SK-MEL-5 (cell line): Measurements from ENCODE around the genes CA10 and TRIM25.

RAMPAGE:
- cytosol, long total RNA, result no peak
- long total RNA, result no peak
- nucleus, long total RNA, result no peak
Measured at GRCh38 chr17:50845493-50846118, 10.2 kb downstream of the WFIKKN2 start.

RAMPAGE:
- cytosol, long total RNA, result no peak
- long total RNA, result no peak
- nucleus, long total RNA, result no peak
Measured at GRCh38 chr17:50866479-50867349, 560 bp upstream of the TOB1 start.

GRCh38 chr17:50919385-50920278, 53.5 kb upstream of the TOB1 start:
RAMPAGE:
- cytosol, long total RNA, result no peak
- long total RNA, result no peak
- nucleus, long total RNA, result no peak

GRCh38 chr17:50946408-50947220, 80.5 kb upstream of the TOB1 start:
RAMPAGE:
- cytosol, long total RNA, result no peak
- long total RNA, result no peak
- nucleus, long total RNA, result no peak

DNA sequence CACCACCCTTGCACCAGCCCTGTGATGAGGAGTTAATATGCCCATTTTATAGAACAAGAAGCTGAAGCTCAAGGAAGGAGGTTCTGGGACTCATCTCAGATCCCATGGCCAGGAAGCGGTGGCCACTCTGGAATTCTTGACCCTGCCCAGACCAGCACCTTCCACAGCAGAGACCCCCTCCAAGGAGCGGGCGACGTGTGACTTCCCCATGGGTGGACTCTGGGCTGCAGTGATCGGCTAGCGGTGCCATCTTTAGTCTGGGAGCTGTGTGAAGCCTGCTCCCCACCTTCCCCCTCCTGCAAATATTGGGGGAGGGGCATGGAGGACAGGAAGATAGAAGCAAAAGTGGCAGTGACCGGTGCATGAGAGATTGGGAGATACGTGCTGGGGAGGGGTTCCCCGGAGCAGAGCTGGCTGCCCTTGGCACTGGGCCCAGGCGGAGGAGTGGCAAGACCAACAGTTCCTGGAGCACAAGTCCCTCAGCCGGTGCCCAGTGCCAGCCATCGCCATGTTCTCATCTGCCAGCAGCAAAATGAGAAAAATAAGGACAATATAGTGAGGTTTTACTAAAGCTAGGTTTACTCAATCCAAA, 81.9 kb upstream of the TOB1 start:
RAMPAGE:
- cytosol, long total RNA, result no peak
- long total RNA, result no peak
- nucleus, long total RNA, result no peak

DNA sequence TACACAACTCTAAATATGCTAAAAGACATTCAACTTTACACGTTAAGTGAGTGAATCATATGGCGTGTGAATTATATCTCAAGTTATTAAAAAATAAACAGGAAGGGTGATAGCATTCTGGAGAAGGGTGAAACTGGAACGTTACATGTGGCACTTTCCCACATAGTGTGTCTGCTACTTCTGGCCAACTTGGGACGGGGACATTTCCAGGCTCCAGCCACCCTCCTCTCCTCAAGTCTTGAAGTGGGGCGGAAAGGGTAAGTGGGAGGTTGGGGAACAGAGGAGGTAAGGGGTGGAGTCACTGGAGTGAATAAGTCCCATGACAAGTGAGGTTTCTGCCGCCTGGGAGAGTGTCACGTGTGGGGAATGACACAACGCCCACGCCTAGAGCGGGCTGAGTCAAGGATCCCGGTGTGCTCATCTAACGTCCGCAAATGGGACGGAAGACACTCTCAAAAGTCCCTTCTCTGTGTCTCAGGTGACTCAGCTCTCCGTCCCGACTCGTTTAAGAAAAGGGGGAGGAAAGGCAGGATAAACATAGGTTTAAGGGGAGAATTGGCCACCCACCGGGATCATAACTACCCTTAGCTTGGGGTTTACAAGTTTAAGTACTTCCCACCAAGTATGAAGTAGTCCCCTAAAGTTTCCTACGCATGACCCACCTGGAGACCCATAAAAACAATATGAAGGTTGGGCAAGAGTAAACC, 1.1 kb upstream of the SPAG9 start:
RAMPAGE:
- cytosol, long total RNA, result no peak
- long total RNA, result no peak
- nucleus, long total RNA, result start-site peak on the minus strand centred at position 242 of the sequence, 18 bp wide, 60 and 16 reads in 2 replicates

GRCh38 chr17:51153729-51154600, 606 bp downstream of the NME1 start:
RAMPAGE:
- cytosol, long total RNA, result no peak
- long total RNA, result no peak
- nucleus, long total RNA, result no peak

DNA sequence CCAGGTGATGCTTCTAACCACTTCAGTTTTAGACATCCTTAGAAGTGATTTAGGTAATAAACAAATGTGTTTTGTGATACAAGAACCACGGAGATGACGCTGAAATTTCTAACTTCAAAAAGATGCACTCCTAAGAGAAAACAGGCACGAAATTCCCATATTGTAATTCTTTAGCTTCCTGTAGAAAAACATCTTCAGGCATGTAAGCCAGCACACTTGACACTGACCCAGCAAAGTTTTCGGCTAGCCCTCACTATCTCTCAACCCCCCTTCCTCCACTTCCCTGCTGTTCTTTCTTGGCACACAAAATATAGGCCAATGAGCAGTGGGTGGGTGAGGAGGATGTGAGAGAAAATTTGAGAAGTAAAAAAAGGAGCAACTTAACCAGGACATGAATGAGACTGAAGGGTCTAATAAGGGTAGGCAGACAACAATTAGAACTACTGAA, 1.2 kb downstream of the MBTD1 start:
RAMPAGE:
- cytosol, long total RNA, result no peak
- long total RNA, result no peak
- nucleus, long total RNA, result no peak

DNA sequence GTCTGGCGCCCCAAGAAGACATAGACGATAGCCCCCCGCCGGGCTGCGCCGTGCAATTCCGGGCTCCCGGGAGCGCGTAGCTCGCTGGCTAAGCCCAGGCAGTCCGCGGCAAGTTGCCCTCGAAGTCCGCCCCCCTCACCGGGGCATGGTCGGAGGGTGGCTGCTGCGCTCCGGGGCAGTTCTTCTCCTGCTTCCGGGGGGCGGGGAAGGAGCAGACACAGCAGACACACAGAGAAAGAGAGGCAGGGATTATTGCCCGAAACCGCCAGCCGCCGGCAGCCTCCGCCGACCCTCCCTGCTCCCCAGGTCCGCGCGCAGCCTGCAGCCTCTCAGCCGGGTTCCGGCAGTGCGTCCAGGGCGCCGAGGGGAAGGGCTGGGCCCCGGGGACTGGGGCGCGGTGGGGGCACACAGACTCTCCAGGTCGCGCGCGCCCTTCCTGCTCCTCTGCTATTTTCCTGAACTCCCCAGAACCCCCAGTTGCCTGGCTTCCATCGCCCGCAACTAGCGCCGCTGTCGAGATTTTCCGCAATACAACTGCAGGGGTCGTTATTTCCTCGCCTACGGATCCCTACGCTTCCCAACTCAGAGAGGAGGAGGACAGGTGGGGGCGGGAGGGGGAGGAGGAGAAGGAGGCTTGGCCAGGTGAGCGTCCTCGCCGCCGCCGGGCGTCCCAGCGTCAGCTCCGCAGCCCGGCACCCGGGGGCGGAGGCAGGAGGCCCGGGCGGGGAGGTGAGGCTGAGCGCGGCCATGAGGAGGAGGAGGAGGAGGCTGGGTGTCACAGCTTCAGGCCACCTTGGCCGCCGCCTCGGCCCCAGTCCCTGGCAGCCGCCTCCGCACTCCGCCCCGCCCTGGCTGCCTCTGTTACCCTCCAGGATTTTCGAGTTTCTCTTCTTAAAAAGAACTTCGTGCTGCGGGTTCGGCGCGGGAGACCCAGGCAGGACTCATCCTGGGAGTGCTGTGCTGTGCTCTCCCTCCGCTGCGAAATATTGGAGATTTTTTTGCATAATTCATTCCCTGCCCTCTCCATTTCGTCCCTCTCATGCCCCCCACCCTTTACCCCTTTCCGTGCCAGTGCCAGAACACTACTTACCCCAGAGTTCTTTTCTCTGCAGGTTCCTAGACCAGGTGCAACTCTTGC, at the start of gene CA10:
TSS of gene CA10 (minus strand) at position 532 of the 1,138 bp plus-strand sequence.
RAMPAGE:
- cytosol, long total RNA, result no peak
- long total RNA, result no peak
- nucleus, long total RNA, result no peak

DNA sequence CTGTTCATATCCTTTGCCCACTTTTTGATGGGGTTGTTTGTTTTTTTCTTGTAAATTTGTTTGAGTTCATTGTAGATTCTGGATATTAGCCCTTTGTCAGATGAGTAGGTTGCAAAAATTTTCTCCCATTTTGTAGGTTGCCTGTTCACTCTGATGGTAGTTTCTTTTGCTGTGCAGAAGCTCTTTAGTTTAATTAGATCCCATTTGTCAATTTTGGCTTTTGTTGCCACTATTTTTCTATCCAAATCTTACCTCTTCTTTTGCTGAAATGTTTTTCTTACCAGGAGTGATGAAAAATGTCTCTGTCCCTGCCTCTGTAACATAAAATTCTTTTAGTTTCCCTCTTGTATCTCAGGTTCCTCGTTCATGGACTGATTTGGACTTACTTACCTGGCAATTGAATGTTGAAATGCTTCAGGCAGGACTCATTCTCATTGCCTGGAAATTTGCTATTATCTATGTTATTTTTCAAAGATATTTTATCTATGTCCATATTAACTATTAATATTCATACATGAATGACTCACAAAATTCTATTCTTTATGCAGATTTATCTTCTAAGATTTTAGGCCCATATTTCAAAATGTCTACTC, 321.7 kb upstream of the KIF2B start:
RAMPAGE:
- cytosol, long total RNA, result no peak
- long total RNA, result no peak
- nucleus, long total RNA, result no peak

RAMPAGE:
- cytosol, long total RNA, result no peak
- long total RNA, result no peak
- nucleus, long total RNA, result no peak
Measured at GRCh38 chr17:54903344-54903797, 2.7 kb downstream of the TOM1L1 start.

GRCh38 chr17:55274397-55275079, 9.8 kb downstream of the HLF start:
RAMPAGE:
- cytosol, long total RNA, result no peak
- long total RNA, result no peak
- nucleus, long total RNA, result no peak

DNA sequence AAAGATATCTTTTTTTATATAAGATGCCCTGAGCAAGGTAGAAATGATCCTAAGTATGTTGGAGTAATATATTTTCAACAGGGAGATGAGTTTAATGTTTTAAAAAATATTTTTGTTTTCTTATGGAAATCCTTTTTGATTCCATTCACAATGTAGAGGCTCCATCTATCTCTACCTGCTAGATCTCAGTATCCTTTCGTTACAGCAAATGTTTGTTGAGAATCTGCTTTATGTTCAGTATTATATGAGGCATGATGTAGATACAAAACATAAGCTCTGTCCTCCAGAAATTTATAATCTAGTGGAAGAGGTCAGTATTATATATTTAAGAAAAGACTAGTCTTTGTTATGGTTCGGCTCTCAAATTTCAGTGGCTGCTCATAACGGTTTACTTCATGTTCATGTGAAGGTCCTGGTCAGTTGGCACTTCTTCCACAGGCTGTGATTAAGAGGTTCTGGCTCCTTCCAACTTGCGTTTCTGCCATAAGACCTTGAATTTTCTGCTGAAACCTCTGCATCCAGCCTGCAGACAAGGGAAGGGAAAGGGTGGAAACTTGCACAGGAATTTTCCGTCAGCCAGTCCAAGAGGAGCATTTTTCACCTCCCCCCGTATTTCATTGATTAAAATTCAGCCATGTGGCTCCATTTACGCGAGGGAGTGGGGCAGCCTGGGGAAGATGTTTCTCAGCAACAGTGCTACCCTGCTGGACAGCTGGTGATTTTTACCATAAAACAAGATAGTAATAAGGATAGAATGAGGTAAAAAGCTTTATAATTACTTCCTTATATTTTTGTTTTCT, 110.2 kb downstream of the TMEM100 start:
RAMPAGE:
- cytosol, long total RNA, result no peak
- long total RNA, result no peak
- nucleus, long total RNA, result no peak

GRCh38 chr17:55732702-55733350, 10.2 kb upstream of the TMEM100 start:
RAMPAGE:
- cytosol, long total RNA, result no peak
- long total RNA, result no peak
- nucleus, long total RNA, result no peak

GRCh38 chr17:55761932-55762366, 11.1 kb downstream of the PCTP start:
RAMPAGE:
- cytosol, long total RNA, result no peak
- long total RNA, result no peak
- nucleus, long total RNA, result no peak

GRCh38 chr17:56034014-56034682, 119.1 kb upstream of the ANKFN1 start:
RAMPAGE:
- cytosol, long total RNA, result no peak
- long total RNA, result no peak
- nucleus, long total RNA, result no peak

DNA sequence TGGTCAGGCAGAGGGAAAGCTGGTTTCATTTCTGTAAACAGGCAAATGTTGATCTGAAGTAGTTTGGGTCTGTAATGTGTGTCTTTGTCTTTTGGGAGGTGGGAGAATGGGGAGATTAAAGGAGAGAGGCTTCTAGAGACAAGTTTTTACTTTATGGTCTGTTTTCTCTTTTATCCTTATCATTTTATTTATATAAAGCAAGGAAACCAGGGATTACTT, 289 bp downstream of the ANKFN1 start:
RAMPAGE:
- cytosol, long total RNA, result no peak
- long total RNA, result no peak
- nucleus, long total RNA, result no peak

GRCh38 chr17:56787021-56787639, 46.6 kb downstream of the C17orf67 start:
RAMPAGE:
- cytosol, long total RNA, result no peak
- long total RNA, result no peak
- nucleus, long total RNA, result no peak

GRCh38 chr17:56890081-56890485, 23.8 kb downstream of the TRIM25 start:
RAMPAGE:
- cytosol, long total RNA, result no peak
- long total RNA, result no peak
- nucleus, long total RNA, result no peak

DNA sequence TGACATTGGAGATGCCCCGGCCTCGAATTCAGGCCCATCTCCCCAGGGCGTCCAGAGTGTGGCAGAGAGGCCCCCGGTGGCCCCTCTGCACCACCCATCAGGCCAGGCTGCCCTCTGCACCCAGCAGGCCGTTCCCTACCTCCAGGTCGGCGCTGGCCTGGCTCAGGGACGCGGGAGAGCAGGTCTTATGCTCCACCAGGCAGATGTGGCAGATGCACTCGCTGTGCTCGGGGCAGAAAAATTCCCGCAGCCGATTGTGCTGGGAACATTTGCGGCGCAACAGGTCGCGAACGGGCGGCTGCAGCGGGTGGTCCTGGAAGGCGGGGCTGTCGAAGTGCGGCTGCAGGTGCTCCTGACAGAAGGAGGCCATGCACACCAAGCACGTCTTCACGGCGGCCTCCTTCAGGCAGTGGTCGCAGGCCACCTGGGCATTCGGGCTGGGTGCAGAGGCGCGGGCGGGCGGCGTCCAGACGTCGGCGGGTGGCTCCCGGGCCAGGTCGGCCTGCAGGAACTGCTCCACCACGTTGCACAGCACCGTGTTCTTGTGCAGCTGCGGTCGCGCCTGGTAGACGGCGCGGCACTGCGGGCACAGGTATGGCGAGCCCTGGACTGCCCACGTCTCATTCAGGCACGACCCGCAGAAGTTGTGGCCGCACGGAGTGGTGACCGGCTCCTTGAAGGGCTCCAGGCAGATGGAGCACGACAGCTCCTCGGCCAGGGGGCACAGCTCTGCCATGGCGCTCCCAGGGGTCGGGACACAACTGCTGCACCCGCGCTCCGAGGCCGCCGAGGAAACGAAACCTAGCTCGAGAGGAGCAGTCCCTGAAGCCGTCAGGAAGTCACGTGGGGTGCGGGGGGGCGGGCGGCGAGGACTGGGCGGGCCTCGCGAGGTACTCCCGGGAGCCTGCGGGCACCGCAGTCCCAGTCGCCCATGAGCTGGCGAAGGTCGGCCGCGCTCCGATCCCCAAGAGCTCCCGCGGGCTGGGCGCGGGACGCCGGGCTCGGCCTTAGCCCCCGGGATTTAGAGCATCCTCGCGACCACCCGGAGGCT, at the start of gene TRIM25:
TSS of gene TRIM25 (minus strand) at position 797 of the 1,051 bp plus-strand sequence.
RAMPAGE:
- cytosol, long total RNA, result no peak
- long total RNA, result start-site peak on the minus strand centred at position 803 of the sequence, 62 bp wide, 30 and 29 reads in 2 replicates
- nucleus, long total RNA, result no peak